ENCODE results near the genes RIMS1, DPPA5, DDX43, COL12A1 and MYO6.

GRCh38 chr6:71289186-71289864 lies 714 bp downstream of the OGFRL1 start:
- PRO-cap: bidirectional peak, plus-strand start at chr6:71289576, minus-strand start at chr6:71289439

DNA sequence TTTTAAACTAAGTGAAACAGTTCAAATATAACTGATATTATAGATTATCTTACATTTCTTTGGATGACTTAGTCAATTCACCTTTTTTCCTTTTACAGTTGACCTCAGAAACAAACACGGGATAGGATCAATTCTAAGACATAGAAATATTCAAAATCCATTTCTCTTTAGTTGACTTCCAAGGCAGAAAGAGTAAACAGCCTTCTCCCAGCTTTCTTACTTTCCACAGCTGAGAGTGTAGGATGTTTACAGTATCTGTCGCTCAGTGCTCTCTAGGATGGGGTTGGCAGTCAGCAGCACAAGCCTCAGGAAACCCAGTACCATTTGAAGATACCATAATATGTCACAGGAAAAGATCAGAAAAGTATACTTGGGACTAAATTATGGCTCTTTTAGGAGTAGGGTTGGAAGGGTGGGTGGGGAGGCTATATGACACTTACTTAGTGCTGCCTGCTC lies 88.2 kb downstream of the OGFRL1 start:
- PRO-cap: no peak

DNA sequence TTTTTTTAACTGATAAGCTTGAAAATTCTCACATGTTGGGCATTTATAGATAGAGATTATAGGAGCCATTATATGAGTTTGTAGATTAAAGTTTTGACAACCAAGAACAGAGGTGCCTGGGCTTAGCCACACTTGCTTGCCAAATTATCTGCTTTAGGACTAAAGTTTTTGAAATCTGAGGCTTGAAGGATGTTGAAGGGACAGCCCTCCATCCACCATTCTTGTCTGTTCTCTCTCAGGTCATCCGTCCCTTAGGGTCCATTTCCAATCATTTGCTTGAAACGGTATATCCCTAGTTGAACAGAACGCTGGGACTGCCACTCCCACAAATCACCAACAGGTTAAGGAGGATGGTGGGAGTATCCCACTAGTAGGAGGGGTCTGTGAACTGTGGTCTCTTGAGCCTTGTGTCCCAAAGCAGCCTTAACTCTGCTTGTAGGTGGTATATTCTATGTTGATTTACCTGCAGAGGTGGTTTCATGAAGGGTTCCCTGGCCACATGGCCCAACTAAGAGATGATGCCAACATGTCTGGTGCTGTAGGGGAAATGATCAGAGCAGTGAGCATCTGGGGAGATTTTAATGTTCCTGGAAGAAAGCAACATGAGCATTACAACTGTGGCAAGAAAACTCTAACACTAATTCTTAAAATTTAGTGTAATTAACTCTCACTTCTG lies 128.4 kb downstream of the OGFRL1 start:
- PRO-cap: no peak

GRCh38 chr6:71420040-71421223 lies 131.8 kb downstream of the OGFRL1 start:
- PRO-cap: unidirectional peak, minus-strand start at chr6:71420829

GRCh38 chr6:71585055-71585394 lies 296.4 kb downstream of the OGFRL1 start:
- PRO-cap: no peak

DNA sequence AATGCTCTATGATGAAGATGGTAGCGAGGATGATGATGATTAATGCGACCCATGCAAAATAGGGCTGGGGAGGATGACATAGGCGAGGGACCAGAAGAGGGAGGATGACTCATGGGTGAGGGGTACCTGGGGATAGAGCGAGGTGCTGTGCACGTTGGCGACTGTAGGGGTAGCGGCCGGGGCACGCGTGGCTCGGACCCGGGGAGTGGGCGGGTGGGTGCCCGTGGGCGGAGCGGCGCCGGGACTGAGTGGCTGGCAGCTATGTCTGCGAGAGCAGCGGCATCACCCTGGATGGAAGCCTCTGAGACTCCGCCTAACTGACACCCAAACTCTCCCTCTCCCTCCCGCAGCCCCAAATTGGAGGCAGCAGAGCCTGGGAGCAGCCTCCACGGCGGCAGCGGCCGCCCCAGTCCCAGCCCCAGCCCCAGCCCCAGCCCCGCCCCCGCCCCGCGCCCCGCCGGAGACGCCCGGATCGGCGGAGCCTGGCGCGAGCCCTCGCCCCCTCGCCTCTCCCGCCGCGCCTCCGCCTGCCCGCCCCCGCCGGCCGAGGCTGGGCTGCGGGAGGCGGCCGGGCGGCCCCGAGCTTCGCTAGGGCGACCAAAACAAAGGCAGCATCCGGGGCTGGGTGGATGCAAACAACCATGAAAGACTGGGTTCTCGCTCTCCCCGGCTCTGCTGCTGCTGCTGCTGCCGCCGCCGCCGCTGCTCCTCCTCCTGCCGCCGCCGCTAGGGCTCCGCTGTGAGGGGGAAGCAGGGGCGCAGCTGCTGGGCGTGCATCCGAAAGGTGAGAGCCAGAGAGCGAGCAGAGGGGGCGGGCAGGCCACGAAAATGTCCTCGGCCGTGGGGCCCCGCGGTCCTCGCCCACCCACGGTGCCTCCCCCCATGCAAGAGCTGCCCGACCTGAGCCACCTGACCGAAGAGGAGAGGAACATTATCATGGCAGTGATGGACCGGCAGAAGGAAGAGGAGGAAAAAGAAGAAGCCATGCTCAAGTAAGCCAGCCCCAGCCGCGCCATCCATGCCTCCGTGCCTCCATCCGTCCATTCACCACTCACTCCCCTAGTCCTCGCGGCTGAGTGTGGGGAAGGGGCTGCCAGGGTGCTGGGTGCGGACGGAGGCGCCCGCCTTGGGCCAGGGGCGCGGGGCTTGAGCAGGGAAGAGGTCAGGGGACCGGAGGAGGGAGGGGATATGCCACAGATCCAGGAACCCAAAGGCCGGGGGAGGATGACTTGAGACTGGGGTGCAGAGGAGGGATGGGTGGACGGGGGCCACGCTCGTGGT lies at the start of gene RIMS1:
Gene RIMS1 (plus strand): TSS at position 355 of the 1,281 bp plus-strand sequence.
- PRO-cap: no peak

GRCh38 chr6:72274253-72274572 lies 347.7 kb upstream of the KCNQ5 start:
- PRO-cap: no peak

- PRO-cap: no peak
These were observed 255.4 kb upstream of the KCNQ5 start for GRCh38 chr6:72366469-72366883.

GRCh38 chr6:73354016-73354551 lies at the start of gene DPPA5:
TSS of gene DPPA5 (minus strand) at chr6:73354276.
- PRO-cap: no peak

DNA sequence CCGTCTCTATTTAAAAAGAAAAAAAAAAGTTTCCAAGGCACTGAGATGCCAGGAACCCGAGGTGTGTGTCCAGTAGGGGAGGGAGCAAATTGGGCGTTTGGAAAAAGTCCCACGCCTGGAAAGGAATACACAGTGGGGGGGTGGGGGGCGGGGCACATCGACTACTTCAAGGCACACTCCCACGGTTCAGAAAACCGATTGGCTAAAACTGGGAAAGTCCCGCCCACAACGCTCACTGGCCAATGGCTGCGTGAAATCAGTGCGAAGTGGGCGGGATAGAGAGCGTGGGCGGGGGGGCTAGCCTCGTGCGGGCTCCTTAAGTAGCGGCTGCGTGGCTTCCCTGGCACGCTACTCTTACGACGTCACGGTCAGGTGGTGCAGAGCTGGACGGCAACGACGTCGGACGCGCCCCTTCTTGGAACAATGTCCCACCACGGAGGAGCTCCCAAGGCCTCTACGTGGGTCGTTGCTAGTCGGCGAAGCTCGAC lies at the start of gene DDX43:
Gene DDX43 (plus strand): TSS at position 346 of the 488 bp plus-strand sequence.
- PRO-cap: no peak

DNA sequence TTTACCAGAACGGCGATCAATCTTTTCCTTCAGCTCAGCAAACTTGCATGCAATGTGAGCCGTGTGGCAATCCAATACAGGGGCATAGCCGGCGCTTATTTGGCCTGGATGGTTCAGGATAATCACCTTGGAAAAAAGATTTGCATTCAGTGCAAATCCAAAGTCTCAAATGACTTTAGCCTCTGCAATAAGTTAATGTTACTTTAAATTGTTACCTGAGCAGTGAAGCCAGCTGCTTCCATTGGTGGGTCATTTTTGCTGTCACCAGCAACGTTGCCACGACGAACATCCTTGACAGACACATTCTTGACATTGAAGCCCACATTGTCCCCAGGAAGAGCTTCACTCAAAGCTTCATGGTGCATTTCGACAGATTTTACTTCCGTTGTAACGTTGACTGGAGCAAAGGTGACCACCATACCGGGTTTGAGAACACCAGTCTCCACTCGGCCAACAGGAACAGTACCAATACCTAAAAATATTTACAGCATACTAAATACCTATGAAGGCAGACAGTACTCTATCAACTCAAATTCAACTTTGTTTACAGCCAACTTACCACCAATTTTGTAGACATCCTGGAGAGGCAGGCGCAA lies 2.6 kb downstream of the EEF1A1 start:
- PRO-cap: no peak

- PRO-cap: unidirectional peak, plus-strand start at chr6:73521518; unidirectional peak, minus-strand start at chr6:73521860
These were observed 730 bp upstream of the EEF1A1 start for GRCh38 chr6:73521444-73522080.

- PRO-cap: no peak
These were observed 191.0 kb downstream of the CD109 start for GRCh38 chr6:73887070-73887385.

DNA sequence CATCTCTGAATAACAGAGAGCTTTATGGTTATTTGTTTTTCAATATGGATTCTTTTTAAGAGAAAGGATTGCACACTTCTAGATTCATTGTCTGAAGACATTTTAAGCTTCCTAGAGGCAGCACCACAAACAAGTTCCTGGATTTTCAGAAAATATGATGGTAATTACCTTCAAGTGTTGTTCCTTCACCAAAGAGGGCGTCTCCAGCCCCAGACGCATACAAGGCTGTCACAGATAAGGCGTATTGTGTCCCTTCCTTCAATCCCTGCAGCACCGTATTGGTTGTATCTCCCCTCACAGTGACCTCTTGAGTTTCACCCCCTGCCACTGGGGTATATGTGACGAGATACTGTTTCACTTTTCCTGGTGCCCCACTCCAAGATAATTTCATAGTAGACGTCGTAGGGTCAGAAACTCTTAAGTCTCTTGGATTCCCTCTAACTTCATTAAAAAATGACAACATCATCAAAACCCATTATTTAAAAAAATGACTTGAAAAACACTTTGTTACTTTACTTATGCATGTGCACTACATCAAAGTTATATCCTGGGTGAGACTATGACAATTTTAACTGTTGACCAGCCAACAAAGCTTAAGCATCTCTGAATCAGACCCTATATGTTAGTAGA lies 30.9 kb downstream of the COL12A1 start:
- PRO-cap: no peak

DNA sequence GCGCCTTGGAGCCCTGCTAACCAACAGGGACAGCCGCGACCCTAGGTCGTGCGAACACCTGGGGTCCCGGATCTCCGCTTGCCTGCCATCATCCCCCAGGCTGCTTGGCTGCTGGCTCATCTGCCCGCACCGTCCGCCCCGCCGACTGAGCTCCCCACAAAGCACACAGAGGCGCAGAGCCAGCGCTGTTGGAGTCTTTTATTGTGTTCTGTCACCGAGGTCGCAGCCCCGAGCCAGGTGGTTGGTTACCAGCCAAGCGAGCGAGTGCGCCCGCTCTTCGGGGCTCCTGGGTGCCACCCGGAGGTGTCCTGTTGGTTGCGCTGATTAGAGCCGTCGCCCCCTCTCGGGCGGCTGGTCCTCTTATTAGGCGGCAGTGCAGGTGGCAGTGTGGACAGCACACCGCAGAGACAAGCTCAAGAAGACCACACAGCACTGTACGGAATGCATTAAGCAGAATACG lies 3.8 kb downstream of the COL12A1 start:
- PRO-cap: no peak

DNA sequence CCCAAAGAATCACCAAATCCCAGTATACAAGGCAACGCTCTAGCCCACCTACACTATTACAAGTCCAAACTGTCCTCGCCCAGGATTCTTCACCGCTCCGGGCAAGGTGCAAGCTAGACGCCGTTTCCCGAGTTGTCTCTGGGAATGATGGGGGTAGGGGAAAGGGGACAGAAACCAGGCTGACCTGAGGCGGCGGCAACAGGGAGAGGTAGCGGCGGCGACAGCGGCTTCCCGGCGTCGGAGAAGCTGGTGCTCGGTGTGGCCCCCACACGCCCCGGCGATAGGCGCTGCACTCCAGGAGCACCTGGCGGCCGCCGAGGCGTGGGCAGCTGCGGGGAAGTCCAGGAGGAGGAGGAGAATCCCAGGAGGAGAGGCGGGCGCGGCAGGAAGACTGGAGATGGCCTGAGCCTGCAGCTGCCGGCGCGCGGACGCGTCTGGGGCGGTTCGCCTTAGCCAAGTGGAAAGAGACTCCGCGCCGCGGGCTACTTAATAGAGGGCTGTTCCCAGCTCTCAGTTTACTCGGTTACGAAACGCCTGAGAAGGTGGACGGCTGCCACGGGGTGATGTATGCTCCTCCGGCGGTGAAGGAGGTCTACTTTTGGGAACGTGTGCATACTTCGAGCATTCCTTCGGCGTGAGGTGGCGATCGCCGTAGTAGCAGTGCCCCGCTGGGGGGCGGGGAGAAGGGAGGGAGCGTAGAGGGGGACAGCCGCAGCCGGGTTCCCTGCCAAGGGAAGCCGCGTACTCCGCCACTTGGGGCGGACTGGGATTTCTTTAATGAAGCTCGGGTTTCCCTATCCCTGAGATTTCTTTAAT lies at the start of gene COL12A1:
Gene COL12A1 (minus strand): TSS at position 461 of the 816 bp plus-strand sequence.
- PRO-cap: no peak

GRCh38 chr6:75606655-75607266 lies 5.1 kb downstream of the SENP6 start:
- PRO-cap: no peak

DNA sequence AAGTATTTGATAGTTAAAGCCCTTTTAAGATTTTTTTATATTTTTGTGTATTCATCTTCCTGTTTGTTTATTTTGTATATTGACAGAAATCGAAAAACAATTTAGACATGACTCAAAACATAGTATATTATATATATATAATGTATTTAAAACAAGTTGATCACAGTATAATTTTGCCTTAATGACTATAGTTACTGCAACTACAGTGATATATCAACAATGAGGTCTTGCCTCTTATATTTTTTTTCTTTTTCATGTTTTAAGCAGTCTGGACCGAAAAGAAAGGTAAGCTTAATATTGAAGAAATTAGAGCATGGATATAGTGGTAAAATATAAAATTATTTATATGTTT lies 38.7 kb downstream of the SENP6 start:
- PRO-cap: no peak

DNA sequence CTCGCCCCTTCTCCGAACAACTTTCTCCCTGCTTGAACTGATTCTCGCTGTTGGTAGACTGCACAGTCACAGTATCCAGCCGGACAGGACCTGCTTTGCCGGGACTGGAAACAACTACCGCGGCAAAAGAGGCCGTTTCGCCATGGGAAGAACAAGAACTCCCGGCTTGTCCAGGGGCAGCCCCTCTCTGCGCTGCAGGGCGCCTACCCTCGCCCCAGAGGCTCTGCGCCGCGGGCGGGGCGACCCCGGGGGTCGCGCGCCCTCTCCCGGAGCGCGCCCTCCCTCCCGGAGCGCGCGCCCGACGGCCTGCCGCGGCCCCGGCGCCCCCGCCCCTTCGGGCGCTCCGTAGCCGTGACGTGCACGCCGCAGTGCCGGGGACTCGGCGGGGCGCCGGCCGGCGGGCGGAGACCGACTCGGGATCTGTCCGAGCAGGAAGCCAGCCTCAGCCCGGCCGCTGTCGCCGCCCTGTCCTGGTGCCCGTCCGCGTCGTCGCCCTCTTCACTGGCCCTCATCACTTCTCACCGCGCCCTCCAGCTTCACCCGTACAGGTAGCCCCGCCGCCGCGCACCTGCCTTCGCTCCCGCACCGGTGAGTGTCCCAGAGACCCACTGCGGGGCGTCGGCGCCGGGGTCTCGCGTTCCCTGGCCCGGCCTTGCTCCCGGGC lies at the start of gene MYO6:
Gene MYO6 (plus strand): TSS at position 404 of the 664 bp plus-strand sequence.
- PRO-cap: no peak

DNA sequence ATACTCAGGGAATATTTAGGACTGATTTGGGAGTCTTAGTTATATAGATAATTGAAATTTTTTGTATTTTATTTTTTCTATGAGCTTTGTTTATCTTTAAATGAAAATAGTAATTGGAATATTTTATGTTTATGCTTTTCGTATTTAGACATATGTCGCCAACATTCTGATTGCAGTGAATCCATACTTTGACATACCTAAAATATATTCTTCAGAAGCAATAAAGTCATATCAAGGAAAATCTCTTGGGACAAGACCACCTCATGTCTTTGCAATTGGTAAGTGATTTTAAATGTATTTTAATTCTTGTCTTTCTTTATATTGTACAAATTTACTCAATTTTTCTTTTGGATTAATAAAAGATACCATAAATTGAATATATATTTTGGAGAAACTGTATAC lies 81.2 kb downstream of the MYO6 start:
- PRO-cap: no peak

All from SUDHL5 (cell line).